Heart (tissue), 3 donors: ENCODE data around the genes SLC22A1 and SLC22A2.

- RAMPAGE, long total RNA, 2 experiments, result no peak in any of the 2 experiments
Measured at GRCh38 chr6:158999143-158999377, 942 bp downstream of the RSPH3 start.

DNA sequence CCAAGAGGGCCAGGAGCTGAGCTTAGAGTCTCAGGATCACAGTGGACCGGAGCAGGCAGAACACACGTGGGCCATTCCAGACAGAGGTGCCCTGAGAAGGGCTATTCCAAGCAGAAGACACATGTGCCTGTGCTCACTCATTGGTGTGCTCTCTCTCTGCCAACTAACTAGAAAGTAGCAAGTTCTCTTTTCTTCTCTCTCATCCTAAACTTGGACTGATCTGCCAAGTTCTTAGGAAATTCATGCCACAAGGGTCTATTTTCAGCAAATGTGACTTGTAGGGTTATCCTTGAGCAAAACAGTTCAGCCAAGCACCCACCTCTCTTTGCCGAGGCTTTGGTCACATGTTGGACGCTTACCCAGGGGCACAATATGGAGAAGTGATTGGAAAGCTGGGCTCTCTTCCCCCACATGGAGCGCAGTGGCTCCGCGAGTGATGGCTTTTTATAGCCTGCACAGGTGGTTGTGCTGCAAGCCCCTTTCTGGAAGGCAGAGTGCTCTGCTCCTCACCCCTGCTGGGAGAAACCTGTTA lies 47.8 kb upstream of the FNDC1 start:
- RAMPAGE, long total RNA, 2 experiments, result no peak in any of the 2 experiments

DNA sequence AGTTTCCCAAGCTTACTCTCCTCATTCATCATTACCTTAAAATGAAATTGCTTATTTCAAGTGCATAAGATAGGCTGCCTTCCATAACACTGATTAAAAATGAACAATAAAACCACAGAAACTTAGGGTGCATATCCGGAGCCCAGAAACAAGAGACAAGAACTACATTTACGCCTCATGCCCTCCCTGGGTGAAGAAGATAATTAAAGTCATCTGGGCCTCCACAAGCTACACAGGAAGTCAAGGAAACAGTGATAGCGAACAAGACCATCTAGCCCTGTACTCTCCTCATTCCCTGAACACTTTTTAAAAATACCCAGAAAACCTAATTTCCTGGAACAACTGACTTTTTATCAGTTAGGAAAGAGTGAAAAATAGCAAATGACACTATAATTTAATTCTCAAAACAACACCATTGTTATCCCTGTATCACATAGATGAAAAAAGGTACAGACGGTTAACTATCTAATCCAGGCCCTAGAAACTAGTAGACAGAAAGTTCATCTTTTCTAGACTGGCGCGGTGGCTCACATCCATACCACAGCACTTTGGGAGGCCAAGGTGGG lies 6.3 kb downstream of the SOD2 start:
- RAMPAGE, long total RNA, 2 experiments, result no peak in any of the 2 experiments

- RAMPAGE, long total RNA, 2 experiments, result no peak in any of the 2 experiments
Measured at GRCh38 chr6:159701391-159702109, 8.5 kb upstream of the SOD2 start.

GRCh38 chr6:159732158-159732726 lies 4.9 kb downstream of the WTAP start:
- RAMPAGE, long total RNA, 2 experiments, result no peak in any of the 2 experiments

DNA sequence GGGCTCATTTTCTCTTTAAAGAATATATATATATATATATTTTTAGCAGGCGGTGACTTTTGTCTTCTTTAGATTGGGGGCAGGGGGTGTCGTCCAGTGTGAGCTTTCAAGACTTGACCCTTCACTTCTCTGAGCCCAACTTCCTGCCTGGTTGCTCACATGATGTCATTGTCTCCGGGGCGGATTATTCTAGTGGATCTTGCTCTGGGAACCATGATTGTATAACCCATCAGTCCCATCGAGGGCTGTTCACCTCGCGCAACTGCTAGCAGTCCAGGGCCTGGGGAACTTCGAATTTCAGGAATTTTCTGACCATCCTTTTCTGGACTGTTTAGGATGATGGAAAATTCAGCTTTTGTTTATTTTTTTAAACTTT lies 1.0 kb downstream of the IGF2R start:
- RAMPAGE, long total RNA, 2 experiments, result no peak in any of the 2 experiments

- RAMPAGE, long total RNA, 2 experiments, result no peak in any of the 2 experiments
Measured at GRCh38 chr6:160032284-160032768, 63.4 kb downstream of the IGF2R start.

- RAMPAGE, long total RNA, 2 experiments, result no peak in any of the 2 experiments
Measured at GRCh38 chr6:160042698-160043402, 74.0 kb downstream of the IGF2R start.

DNA sequence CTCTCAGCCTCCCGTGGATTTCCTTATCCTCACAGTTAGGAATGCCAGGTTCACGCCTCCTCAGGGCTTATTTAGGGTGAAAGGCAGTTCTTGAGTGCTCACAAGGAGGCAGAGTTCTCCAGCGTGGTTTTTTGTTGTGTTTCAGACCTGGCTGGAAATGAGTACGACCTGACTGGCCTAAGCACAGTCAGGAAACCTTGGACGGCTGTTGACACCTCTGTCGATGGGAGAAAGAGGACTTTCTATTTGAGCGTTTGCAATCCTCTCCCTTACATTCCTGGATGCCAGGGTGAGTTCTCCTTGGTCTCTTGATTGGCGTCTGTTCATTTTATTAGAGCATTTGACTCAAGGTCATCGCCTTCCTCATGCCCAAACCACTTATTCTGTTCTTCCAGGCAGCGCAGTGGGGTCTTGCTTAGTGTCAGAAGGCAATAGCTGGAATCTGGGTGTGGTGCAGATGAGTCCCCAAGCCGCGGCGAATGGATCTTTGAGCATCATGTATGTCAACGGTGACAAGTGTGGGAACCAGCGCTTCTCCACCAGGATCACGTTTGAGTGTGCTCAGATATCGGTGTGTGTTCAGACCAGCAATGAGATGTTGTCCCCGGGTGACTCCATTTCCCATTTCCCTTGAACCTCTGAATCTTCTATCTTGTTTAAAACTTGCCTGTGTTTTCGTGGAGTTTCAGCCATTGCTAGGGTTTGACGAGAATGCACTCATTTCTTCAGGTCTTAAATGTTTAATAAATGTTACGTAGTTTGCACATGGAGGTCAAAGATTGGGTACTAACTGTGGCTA lies 60.1 kb upstream of the SLC22A1 start:
- RAMPAGE, long total RNA, 2 experiments, result no peak in any of the 2 experiments

DNA sequence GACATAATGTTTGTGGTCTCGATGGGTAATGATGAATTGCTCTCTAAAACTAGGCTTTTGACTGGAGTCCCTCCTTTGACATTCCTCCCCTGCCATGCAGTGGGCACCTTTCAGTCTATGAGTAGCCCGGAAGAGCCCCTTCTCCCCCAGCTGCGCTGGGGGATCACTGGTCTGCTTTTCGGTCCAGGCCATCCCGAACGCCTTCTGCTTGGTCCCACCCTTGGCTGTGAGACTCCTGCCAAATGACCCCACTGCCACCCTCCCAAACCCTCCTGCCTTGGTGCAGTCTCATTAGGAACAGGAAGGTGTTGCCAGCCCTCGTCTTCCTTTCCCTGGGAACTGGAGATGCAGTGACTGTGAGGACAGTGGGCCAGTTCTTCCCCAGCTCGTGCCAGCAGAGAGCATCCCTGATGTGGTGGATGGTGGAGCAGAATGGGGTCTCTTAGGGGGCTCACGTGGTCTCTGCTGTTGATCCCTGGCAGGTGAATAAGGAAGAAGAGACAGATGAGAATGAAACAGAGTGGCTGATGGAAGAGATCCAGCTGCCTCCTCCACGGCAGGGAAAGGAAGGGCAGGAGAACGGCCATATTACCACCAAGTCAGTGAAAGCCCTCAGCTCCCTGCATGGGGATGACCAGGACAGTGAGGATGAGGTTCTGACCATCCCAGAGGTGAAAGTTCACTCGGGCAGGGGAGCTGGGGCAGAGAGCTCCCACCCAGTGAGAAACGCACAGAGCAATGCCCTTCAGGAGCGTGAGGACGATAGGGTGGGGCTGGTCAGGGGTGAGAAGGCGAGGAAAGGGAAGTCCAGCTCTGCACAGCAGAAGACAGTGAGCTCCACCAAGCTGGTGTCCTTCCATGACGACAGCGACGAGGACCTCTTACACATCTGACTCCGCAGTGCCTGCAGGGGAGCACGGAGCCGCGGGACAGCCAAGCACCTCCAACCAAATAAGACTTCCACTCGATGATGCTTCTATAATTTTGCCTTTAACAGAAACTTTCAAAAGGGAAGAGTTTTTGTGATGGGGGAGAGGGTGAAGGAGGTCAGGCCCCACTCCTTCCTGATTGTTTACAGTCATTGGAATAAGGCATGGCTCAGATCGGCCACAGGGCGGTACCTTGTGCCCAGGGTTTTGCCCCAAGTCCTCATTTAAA lies 17.0 kb upstream of the SLC22A1 start:
- RAMPAGE, long total RNA, 2 experiments, result no peak in any of the 2 experiments

GRCh38 chr6:160121426-160122424 lies at the start of gene SLC22A1:
Gene SLC22A1 (plus strand): TSS chr6:160121815.
- RAMPAGE, long total RNA, 2 experiments, result no peak in any of the 2 experiments

DNA sequence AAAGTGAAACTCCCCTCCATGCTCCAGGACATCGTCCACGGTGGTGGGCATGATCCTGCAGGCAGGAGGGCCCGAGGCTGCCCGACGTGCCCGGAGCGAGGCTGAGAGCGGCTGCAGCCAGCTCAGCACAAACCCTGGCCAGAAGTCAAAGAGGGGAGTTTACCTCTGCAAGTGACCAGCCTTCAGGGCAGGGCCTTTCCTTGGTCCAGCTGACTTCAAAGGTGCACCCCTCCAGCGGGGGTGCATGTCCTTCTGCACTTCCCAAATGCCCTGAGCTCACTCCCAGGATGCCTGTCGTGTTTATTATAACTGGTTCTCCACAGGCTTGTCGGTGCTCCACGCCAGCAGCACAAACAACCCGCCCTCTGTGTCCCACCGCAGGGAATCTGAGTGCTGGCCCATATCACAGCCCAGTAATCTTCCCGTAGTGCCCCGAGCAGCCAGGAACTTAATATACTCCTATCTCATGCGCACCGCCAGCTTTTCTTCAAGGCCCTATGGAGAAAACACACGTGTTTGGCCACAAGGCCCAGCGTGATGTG lies at the start of gene SLC22A2:
Gene SLC22A2 (minus strand): TSS at position 115 of the 542 bp plus-strand sequence.
- RAMPAGE, long total RNA, 2 experiments, result no peak in any of the 2 experiments

- RAMPAGE, long total RNA, 2 experiments, result no peak in any of the 2 experiments
Measured at GRCh38 chr6:160394129-160395156, 46.3 kb downstream of the SLC22A3 start.

GRCh38 chr6:160431135-160431429 lies 82.9 kb downstream of the SLC22A3 start:
- RAMPAGE, long total RNA, 2 experiments, result no peak in any of the 2 experiments

- RAMPAGE, long total RNA, 2 experiments, result no peak in any of the 2 experiments
Measured at GRCh38 chr6:160740631-160741587, 38.9 kb downstream of the PLG start.

- RAMPAGE, long total RNA, 2 experiments, result no peak in any of the 2 experiments
Measured at GRCh38 chr6:160926060-160926689, 65.4 kb upstream of the MAP3K4 start.

DNA sequence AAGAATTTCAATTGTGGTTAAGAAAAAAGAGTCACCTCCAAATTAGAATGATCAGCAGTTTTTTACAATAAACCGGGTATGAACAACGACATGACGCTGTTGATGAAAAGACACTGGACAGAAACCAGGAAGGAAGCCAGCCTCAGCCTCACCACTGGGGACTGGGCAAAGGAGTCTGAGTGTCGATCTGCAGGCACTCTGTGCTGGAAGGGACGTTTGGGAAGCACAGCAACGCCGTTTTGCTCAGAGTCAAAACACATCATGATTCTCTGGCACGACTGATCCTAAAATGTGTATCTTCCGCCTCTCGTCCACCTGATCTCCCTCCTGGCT lies 69.0 kb downstream of the AGPAT4 start:
- RAMPAGE, long total RNA, 2 experiments, result no peak in any of the 2 experiments

- RAMPAGE, long total RNA, 2 experiments, result no peak in any of the 2 experiments
Measured at GRCh38 chr6:161375523-161376018, 101.7 kb upstream of the AGPAT4 start.

DNA sequence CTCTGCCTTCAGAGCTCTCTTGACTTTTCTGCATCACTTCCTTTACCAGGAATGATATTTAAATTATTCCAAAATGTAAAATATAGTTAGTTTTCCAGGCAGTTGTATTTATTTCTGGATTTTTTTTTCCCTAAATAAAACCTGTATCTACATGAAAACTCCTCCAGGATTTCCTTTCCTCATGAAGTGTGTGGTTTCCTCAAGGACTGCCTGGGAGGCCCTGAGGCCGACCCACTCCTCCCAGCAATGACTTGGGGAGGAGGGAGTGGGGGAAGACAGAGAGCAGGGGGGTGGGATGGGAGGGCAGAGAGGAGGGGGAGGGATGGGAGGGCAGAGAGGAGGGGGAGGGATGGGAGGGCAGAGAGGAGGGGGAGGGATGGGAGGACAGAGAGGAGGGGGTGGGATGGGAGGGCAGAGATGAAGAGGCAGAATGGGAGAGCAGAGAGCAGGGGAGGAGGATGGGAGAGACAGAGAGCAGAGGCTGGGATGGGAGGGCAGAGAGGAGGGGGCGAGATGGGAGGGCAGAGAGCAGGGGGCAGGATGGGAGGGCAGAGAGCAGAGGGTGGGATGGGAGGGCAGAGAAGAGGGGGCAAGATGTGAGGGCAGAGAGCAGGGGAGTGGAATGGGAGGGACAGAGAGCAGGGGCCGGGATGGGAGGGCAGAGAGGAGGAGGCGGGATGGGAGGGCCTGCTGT lies 161.9 kb upstream of the AGPAT4 start:
- RAMPAGE, long total RNA, 2 experiments, result no peak in any of the 2 experiments

DNA sequence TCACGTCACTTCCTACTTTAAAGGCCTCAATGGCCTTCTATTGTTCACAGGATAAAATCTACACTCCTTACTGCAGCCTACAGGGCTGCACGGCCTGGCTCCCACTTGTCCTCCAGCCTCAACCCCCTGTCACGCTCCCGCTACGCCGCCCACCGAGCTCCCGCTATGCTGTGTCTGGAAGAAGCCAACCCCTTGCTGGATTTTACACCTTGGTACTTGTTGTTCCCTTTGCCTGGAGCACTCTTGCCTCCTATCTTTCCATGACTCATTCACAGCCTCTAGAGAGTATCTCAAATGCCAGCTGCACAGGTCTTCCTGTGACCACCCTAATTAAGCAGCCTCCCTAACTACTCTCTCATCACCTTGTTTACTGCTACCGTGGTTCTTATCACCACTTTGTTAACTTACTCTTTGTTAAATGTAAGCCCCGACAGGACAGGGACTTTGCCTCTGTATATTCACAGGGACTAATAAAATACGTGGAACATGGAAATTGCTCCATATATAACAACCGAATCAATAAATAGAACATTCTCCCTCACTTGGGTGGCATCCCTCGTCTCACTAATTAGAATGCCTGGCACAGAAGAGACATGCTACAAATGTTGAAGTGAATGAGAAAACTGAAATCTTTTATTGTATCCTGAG lies 259.8 kb downstream of the PRKN start:
- RAMPAGE, long total RNA, 2 experiments, result no peak in any of the 2 experiments